SJSA1 (cell line): ENCODE measurements around a stretch of chr9.

GRCh38 chr9:80231786-80232337 is 660.1 kb downstream of the TLE4 start:
- RAMPAGE, long total RNA: no peak

GRCh38 chr9:81183953-81184511 is 505.3 kb downstream of the TLE1 start:
- RAMPAGE, long total RNA: no peak

DNA sequence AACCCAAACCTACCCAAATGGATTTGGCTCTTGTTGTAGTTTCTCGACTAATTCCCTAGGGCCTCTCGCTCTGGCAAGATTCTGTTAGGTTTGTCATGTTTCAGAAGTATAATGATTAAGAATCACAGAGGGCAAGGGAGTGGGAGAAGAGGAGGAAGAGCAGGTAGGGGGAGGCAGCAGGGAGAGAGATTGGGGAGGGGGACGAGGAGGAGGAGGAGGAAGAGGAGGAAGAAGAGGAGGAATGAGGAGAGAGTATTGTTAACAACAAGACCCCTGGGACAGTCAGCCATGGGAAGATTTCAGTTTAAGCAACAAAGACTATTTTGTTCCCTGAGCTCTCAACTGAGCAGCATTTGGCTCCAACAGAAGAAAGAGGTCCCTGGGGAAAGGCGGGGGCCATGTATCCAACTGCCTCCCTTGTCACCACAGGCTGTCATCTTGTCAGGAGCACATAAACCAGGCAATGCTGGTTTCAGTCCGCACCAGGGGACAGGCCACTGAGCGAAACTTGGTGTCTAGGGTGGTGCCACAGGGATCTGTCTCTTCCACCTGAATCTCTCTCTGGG is 316.1 kb downstream of the TLE1 start:
- RAMPAGE, long total RNA: no peak

GRCh38 chr9:82939452-82939780 is 123.5 kb downstream of the RASEF start:
- RAMPAGE, long total RNA: no peak

DNA sequence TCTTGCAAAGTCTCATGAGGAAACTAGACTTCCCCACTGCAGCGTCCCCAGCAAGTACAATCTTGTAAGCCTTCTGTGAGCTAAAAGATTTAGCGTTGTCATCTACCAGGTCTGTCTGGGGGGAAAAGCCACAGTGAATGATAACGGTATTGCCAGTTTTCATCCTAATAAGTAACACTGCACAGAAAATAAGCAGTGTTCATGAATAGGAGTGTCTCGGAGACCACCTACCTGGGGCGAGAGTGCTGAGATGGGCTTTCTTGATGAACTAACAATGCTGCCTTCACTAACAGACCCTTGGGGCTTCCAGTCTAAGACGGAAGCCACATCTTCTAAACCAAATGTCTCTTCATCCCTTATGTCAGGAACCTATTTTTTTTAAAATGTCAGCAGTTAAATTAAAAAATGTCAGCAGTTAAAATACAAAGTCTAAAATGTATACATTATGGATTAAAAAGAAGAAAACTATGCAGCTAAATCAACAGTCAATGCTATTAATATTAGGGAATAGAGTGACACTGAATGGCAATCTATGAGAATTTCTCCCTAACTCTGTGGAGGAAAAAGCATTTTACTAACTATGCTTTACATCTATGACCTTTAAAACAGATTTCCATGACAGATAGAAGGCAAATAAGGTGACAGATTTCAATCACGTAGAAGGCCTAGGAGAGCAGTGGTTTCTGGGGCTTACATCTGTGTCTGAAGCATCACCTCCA is 62.6 kb downstream of the RASEF start:
- RAMPAGE, long total RNA: no peak

DNA sequence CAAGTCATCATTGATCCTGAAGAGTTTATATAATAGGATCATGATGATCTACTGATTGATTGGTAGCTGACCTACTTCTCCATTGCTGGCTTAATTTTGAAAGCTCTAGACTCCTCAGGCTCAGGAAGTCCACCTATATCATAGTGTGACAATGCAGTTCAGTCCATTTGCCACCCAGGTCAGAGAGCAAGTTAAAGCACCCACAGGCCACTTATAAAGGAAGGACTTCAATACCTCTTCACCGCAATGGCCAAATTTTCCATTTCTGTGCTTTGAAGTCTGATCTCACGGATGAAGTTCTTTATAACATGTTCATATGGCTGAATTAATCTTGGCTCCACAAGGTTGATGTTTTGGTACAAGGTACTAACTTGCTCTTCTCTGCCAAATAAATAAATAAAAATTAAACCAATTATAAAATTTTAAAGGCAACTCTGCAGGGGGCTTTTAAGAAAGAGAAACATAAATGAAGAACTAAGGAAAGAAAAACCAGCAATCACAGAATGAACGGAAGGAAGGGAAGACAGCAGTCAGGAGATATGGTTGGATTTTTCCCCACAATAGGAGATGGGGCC is 37.3 kb downstream of the RASEF start:
- RAMPAGE, long total RNA: no peak

- RAMPAGE, long total RNA: no peak
These were observed 1.9 kb downstream of the FRMD3 start for GRCh38 chr9:83536144-83536893.

- RAMPAGE, long total RNA: no peak
These were observed 10.0 kb downstream of the HNRNPK start for GRCh38 chr9:83969618-83970713.

GRCh38 chr9:84271017-84272455 is 69.0 kb downstream of the SLC28A3 start:
- RAMPAGE, long total RNA: no peak

GRCh38 chr9:84339813-84340409 is 647 bp downstream of the SLC28A3 start:
- RAMPAGE, long total RNA: no peak

DNA sequence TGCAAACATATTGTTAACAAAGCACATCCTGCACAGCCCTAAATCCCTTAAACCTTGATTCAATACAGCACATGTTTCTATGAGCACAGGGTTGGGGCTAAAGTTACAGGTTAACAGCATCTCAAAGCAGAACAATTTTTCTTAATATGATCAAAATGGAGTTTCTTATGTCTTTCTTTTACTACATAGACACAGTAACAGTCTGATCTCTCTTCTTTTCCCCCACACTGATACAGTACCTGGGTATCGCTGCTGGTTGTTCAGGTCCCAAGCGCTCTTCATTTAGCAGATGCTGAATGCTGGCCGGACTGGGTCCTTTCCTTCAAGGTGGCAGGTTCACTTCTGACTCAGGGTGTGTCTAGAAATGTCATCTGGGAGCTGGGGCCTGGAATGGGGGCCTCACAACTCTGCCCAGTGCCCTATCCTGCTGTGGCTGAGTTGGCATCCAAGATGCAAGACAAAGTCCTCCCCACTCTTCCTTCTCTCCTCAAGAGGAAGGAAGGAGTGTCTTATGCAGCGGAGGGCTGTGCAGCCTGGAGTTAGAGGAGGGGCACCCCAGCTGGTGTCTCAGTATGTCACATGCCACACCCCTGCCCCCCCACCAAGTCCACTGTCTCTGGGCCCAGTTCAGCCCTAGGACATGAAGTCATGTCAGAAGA is 27.8 kb upstream of the SLC28A3 start:
- RAMPAGE, long total RNA: no peak

- RAMPAGE, long total RNA: no peak
These were observed 188.8 kb downstream of the NTRK2 start for GRCh38 chr9:84858269-84858704.

GRCh38 chr9:85743512-85743943 is 1.8 kb upstream of the AGTPBP1 start:
- RAMPAGE, long total RNA: no peak

DNA sequence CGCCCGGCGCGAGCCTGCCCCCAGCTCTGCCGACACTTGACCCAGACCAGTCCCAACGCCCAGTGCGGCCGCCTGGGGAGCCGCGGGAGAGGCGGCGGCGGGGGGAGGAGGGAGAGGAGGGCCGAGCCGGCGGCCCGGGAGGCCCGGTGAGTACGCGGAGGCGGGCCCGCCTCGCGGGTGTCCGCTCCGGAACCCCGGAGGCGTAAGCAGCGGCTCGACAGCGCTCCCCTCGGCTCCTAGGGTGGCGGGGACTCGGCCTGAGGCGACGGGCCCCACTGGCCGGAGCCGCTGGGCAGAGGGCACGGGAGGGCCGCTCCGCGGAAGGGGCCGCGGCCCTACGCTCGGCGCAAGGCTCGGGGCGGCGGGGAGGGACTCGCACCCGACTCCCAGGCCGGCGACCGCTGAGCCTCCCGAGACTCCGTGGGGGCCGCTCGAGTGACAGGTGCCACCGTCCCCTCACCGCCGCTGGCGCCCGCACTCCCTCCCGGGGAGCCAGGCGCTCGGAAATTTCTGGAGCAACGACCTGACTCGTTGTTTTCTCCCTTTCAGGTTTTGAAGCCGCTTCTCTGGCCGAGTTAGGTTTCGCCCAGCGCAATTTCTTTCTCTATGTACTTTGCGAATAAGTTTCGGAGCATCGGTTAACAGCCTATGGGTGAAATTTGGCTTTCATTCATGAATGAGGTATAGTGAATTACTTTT is 63.8 kb upstream of the AGTPBP1 start:
- RAMPAGE, long total RNA: no peak

DNA sequence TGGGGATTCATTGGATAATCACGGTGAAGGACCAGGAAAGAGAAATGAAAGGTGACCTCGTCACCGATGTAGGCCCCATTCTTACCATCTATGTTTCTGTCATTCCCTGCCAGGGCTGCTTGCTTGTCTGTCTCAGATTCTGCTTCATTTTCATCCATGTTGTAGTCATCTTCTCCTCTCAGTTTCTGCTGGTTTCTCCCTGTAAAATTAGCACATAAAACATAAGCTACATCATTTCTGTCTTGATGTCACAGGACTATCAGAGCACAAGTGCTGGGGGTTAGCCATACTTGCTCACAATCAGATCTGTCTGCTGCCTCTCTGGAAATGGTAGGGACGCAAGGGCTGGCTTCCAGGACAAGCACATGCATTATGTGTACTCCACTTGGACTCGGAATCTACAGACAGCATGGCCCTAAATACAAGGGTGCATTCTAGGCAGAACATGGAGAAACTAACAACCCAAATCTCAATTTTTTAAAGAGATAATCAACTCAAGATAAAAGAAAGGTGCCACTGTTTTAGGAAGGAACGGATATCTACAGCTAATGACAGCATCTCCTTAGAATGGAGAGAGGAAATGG is 66.1 kb downstream of the GOLM1 start:
- RAMPAGE, long total RNA: no peak

- RAMPAGE, long total RNA: no peak
These were observed 63.2 kb downstream of the GOLM1 start for GRCh38 chr9:86036131-86036551.

- RAMPAGE, long total RNA: no peak
These were observed 562 bp downstream of the ISCA1 start for GRCh38 chr9:86281489-86282463.

DNA sequence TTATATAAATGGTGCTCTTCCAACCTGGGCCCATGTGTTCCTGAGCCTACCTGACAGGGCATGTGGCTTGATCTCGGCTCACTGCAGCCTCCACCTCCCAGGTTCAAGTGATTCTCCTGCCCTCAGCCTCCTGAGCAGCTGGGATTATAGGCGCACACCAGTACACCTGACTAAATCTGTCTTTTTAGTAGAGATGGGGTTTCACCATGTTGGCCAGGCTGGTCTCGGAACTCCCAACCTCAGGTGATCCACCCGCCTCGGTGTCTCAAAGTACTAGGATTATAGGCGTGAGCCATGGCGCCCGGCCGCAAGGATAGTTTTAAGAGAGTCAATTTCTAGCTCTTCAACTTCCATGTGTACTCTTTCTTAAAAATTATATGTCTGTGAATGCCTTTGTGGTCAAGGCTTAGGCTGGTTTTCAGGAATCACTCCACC is 11.4 kb upstream of the ISCA1 start:
- RAMPAGE, long total RNA: no peak

DNA sequence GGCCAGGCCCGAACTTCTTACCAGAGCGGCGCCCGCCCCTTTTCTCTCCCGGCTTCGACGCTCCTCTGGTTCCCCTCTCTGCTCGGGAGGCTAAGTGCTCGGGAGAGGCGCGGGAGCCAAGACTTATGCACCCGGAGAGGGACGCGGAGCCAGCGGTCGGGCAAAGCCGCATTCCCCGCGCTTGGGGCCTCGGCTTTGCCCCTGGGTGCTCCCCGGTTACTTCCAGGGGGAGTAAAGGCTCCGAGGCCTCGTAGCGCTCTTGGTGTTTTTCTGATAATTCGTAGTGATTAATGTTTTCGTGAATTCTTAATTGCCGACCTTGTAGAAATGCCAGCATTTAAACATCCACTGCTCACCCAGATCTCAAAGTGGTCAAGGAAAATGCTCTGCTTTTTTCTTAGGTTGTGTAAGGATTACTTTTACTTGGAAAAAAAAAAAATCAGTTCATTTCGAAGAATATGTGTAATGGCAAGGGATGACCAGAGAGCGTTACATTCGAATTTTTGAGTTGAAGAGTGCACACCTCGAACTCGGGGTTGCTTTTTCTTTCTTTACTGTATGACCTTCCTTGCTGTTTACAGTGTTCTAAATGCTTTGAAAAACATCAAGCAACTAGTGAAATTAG is 636 bp upstream of the TUT7 start:
- RAMPAGE, long total RNA: no peak

DNA sequence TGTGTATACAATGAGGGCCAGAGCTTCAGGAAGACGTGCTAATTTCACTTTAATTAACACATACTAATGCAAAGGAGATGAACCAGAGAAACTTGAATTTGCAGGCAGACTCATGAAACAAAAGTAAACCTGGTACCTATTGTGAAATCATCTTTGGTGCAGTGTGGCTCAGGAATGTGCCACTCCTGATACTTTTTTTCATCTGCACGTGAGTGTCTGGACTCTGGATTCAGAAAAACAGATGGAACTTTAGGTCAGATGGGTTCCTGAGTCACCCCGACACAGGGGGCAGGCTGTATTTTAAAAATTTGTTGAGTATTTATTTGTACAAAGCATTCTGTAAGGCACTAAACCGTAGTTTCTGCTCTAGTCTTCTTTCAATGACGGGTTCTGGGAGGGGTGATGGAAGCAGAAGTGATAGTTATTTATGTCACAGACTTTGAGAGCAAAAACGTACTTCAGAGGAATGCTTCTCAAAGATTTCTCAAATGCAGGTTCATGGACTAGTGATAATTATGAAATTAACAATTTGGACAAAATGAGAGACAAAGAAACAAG is 52.2 kb upstream of the TUT7 start:
- RAMPAGE, long total RNA: no peak